SK-MEL-5 (cell line): ENCODE results near the gene SLC12A9.

GRCh38 chr7:99762501-99763464 is 21.2 kb downstream of the CYP3A4 start:
RAMPAGE:
- cytosol, long total RNA = no peak
- long total RNA = no peak
- nucleus, long total RNA = no peak

RAMPAGE:
- cytosol, long total RNA = no peak
- long total RNA = no peak
- nucleus, long total RNA = no peak
Observed at GRCh38 chr7:99828691-99829335, 1.0 kb downstream of the CYP3A43 start.

DNA sequence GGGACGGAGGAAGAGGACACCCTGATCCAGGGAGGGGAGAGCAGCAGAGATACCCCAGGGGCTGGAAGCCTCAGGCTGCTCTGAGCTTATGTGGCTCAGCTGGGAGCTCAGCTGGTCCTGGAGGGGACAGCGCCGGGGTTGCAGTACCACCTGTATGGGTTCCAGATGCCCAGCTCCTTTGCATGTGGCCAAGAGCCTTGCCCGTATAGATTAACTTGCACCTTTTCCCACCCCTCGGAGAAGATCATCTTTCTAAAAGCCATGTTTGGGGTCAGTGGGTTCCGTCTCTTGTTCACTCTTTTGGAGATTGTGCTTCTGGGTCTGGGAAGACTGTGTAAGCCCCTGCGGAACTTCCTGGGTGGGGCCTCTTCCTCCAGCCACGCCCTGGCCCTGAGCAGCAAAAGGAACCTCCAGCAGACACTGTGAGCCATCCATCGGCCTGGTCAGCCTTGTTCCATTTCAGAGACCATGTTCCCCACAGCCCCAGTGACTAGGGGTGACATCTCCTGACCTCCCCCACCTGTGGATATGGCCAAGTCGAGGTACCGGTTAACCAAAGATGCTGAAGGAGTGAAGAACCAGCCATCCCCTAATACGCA is 17.0 kb upstream of the AZGP1 start:
RAMPAGE:
- cytosol, long total RNA = no peak
- long total RNA = no peak
- nucleus, long total RNA = no peak

DNA sequence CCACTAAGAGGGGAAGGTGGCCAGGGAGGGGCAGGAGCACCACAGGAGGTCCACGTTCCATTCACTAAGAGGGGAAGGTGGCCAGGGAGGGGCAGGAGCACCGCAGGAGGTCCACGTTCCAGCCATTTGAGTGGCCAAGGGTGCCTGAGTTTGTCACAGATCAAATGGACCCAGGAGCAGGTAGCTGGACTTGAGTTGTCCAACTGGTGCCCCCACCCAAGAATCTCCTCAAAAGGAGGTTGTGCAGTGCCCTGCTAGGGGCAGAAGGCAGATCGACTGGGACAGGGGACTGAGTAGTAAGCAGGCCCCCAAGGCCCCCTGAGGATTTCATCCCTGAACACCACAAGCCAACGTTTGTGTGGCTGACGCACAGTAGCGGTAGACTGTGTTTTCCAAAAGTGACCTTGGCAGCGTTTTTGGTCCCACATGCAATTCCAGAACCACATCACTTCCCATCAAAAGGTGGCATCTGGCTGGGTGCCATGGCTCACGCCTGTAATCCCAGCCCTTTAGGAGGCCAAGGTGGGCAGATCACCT is 5.6 kb upstream of the ZKSCAN1 start:
RAMPAGE:
- cytosol, long total RNA = no peak
- long total RNA = no peak
- nucleus, long total RNA = no peak

GRCh38 chr7:100023272-100024001 is 8.0 kb downstream of the ZKSCAN1 start:
RAMPAGE:
- cytosol, long total RNA = no peak
- long total RNA = no peak
- nucleus, long total RNA = no peak

DNA sequence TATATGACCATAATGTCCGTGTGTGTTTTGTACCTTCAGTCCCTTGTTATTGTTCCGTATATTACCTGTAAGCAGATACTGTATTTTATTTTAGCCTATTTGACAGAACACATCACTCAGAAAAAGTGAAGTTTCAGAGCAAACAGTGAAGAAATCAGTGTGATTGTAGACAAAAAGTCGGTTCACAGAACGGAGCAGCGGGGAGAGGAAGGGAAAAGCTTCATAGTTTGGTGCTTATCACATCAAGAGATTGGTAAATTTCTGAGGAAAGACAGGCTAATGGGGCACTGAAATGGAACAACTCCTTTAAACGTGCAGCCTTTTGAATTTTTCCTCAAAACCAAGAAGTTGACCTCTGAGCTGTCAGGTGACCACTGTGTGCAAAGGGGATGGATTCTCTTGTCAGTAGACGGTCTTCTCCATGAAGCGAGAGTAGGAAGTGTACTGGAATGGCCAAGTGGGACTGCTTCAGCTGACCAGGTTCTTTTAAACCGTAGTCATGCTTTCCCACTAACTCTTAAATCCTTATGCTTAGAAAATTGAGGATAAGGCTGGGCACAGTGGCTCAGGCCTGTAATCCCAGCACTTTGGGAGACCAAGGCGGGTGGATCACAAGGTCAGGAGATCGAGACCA is 11.3 kb upstream of the ZSCAN21 start:
RAMPAGE:
- cytosol, long total RNA = no peak
- long total RNA = no peak
- nucleus, long total RNA = no peak

GRCh38 chr7:100070539-100071258 is 10.8 kb downstream of the ZNF3 start:
RAMPAGE:
- cytosol, long total RNA = no peak
- long total RNA = no peak
- nucleus, long total RNA = no peak

DNA sequence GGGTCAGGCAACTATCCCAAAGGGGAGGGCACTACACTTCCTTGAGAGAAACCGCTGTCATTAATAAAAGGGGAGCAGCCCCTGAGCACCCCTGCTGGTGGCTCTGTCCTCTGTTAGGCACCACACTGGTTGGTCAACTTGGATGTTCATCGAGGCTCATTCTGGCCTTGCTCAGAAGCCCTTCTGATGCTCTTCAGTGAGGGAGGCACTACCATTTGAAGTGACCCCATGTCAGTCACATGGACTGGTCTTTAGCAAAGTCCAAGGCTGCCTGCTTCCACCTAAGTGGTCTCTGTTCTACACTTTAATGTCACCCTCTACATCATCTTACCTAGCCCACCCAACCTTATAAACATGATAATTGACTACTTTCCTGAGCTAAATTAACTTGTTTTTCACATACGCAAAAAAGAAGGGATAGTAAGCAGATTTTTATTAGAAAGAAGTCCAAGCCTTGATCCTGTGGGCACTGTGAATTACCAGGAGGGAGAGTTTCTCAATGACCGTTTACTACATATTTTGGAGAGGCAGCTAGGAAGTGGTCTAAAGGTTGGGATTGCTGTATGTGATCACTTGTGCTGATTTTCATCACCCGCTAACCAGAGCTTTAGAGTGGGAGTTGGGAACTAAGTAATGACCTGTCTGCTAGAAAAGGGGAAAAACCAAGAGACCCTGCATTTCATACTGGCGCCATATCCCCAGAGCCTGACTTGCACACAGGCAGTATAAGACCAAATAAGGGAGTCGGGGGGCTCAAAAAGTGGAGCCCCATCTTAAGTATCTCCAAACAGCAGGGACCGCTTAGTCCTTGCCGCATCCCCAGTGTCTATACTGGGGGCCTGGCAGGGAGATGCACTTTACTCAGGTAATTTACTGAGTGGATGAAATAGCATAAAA is 3.3 kb downstream of the COPS6 start:
RAMPAGE:
- cytosol, long total RNA = no peak
- long total RNA = no peak
- nucleus, long total RNA = no peak

GRCh38 chr7:100092715-100092889 is 3.8 kb downstream of the COPS6 start:
RAMPAGE:
- cytosol, long total RNA = no peak
- long total RNA = no peak
- nucleus, long total RNA = no peak

DNA sequence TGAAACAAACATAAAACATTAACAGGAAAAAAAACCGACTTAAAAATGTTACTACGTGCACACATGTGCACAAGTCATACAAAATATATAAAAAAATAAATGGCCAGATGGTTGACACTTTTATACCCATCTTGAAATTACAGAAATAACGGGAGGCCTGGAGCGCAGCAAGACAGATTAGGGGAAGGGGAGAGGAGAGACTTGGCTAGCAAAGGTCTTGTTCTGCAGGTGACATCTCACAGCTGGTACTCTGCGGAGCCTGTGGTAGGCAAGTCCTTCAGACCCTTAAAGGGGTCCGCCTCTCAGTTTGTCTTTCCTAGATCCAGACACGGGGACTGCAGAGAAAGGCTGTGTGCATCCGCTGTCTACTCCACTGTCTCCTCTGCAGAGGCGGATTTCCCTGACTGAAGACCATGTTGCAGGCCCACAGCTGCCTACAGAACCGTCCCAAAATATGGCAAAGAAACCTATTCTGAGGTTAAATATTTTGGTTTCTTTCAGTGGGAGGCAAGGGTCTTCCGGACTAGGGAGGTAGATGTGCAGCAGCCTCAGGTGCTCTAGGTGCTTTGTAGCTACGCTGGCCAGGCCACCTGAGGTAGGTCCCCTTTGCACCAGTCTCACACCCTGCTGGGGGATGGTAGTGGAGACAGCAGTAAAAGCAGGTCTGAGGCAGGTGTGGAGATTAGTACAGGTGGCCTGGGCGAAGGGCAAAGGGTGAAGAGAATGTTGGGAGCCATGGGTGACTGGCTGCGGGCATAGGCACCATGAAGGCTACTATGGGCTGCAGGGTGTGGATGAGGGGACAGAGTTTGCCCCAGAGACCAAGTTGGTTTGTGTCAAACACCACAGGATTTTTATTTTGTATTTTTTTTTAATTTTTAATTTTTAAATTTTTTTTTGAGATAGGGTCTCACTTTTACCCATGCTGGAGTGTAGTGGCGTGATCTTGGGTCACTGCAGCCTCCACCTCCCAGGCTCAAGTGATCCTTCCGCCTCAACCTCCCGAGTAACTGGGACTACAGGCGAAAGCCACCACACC is 8.2 kb upstream of the PILRB start:
RAMPAGE:
- cytosol, long total RNA = no peak
- long total RNA = no peak
- nucleus, long total RNA = no peak

GRCh38 chr7:100362714-100363265 is 4.9 kb downstream of the PILRB start:
RAMPAGE:
- cytosol, long total RNA = no peak
- long total RNA = no peak
- nucleus, long total RNA = no peak

DNA sequence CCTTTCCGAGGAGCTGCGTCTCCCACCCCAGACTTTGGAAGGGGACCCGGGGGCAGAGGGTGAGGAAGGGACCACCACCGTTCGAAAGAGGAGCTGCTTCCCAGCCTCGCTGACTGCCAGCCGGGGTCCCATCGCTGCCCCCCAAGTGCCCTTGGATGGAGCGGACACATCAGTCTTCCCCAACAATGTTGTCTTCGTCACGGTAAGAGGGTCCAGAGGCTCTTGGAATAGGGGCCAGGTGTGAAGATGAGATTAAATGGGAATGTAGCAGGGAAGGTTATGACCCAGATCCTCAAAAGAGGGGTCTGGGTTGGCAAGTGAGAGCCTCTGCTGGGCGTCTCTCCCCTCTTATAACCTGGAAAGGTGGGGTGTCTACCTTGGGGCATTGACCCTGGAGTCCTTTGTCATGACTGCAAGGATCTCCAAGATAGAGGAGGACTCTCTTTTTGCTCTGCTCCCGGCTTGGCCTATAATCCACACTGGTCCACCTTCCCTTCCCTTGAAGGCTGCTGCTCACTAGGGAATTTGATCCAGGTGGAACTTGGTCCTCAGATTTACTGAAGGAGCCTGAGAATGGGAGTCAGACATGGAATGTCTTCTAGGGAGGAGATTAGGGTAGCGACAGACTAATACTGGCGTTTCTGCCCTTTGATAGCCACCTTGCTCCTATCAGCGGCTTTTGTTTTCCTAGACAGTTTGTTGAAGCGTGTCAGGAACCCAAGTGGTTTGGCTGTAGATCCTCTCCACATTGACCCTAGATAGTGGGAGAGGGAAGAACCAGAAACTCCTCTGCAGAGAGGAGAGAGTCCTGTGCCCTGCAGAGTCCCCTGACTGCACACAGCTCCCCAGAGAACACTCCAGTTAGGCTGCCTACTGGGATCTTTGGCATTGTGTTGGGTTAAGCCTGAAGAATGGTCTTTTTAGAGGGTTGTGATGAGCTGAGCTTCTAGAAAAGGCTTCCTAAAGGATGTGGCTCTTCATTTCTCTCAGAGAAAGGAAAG is 2.2 kb downstream of the MEPCE start:
RAMPAGE:
- cytosol, long total RNA = no peak
- long total RNA = no peak
- nucleus, long total RNA = no peak

GRCh38 chr7:100563833-100564228 is 9.9 kb downstream of the SAP25 start:
RAMPAGE:
- cytosol, long total RNA = no peak
- long total RNA = no peak
- nucleus, long total RNA = no peak

RAMPAGE:
- cytosol, long total RNA = no peak
- long total RNA = no peak
- nucleus, long total RNA = no peak
Observed at GRCh38 chr7:100572930-100573298, 786 bp downstream of the SAP25 start.

DNA sequence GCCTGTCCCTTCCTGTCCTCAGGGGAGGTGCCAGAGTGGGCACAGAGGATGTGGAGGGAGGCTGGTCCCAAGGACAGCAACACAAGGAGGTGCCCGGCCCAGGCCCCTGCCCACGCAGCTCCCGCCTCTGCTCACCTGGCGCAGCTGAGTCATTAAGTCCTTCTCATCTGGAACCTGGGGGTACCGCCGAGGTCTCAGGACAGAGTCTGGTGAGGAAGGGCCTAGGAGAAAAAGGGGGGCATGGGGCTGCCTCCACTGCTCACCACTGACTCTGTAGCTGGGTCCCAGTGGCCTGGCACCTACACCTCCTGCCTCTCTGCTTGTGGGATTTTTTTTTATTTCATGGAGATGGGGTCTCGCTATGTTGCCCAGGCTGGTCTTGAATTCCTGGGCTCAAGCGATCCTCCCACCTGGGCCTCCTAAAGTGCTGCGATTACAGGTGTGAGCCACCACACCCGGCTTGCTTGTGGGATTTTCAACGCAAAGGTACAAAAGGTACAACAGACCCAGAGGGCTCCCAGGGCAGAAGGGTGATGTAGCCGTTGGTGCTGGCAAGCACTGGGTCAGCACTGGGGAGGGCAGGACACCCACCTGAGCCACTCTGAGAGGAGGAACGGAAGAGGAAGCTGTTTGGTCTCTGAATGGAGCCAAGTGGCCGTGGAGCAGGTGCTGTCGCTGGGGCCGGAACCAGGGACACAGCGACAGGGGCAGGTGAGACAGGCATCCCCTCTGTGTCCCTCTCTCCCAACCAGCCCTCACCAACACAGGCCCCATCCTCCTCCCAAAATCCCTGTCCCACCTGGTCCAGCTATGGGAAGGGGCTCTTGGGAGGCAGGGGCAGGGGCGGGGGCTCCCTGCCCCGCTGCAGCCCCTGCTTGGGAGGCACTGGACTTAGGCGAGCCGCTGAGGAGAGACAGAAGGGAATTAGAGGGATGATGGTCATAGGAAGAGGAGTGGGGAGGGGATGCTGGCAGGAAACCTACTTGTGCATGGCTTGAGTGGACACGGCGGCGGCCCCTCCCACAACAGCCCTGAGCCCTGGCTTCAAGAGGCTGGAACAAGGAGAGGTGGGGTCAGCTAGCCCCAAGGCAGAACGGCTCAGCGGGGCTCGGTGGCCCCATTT is 2.8 kb upstream of the SAP25 start:
RAMPAGE:
- cytosol, long total RNA = no peak
- long total RNA = no peak
- nucleus, long total RNA = no peak

DNA sequence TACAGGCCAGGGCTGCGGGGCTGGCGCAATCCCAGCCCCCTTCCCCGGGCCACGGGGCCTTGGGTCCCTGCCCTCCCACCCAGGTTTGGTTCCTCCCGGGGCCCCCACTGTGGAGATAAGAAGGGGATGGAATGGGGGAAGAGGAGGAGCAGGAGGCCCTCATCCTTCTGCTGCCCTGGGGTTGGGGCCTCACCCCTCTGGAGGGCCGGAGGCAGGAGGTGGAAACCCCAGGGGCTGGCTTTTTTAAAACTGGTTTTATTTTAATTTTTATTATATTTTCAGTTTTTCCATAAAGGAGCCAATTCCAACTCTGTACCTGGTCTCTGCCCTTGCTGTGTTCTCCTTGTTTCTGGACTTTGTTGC is 5.3 kb downstream of the GNB2 start:
RAMPAGE:
- cytosol, long total RNA = no peak
- long total RNA = no peak
- nucleus, long total RNA = no peak

DNA sequence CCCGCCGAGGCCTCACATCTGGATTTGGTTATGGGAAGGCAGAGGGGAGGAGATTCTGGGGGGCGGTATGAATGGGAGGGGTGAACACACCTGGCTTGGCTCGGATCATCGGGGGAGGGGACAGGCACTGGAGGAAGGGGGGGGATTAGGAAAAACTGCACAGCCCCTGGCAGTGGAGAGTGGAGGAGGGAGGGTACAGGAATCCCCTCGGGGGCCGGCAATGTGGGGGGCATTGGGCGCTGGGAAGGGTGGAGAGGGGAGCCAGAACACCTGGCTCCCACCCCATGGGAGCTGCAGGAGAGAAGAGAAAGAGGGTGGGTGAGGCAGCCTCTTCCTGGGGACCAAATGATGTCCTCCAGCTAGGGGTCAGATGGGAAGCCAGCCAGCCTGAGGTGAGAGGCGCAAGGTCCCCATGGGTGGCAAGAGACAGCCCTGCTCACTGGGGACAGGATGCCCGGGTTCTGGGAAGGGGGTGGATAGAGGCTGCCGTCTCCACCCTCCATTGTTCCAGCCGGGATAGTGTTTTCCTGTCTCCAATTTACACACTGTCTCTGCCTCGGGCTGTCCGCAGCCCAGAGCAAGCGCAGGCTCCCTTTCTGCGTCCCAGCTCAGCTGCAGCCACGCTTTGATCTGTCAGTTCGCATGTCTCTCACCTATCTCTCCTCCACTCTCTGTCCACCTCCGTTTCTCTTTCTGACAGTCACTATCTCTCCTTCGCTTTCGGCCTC is 2.3 kb downstream of the EPHB4 start:
RAMPAGE:
- cytosol, long total RNA = no peak
- long total RNA = no peak
- nucleus, long total RNA = no peak

DNA sequence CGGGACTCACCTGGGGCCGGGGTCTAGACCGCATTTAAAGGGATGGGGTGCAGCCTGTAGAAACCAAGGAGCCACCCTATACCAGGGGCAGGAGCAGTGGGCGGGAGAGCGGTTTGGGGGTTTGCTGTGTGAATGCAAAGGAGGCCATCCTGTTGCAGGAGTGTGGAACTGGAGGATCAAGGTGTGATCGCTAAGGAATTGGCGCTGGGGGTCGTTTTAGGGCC is 1.1 kb downstream of the EPHB4 start:
RAMPAGE:
- cytosol, long total RNA = no peak
- long total RNA = no peak
- nucleus, long total RNA = no peak

GRCh38 chr7:100826624-100827332 is 545 bp downstream of the EPHB4 start:
RAMPAGE:
- cytosol, long total RNA = no peak
- long total RNA = no peak
- nucleus, long total RNA = no peak

DNA sequence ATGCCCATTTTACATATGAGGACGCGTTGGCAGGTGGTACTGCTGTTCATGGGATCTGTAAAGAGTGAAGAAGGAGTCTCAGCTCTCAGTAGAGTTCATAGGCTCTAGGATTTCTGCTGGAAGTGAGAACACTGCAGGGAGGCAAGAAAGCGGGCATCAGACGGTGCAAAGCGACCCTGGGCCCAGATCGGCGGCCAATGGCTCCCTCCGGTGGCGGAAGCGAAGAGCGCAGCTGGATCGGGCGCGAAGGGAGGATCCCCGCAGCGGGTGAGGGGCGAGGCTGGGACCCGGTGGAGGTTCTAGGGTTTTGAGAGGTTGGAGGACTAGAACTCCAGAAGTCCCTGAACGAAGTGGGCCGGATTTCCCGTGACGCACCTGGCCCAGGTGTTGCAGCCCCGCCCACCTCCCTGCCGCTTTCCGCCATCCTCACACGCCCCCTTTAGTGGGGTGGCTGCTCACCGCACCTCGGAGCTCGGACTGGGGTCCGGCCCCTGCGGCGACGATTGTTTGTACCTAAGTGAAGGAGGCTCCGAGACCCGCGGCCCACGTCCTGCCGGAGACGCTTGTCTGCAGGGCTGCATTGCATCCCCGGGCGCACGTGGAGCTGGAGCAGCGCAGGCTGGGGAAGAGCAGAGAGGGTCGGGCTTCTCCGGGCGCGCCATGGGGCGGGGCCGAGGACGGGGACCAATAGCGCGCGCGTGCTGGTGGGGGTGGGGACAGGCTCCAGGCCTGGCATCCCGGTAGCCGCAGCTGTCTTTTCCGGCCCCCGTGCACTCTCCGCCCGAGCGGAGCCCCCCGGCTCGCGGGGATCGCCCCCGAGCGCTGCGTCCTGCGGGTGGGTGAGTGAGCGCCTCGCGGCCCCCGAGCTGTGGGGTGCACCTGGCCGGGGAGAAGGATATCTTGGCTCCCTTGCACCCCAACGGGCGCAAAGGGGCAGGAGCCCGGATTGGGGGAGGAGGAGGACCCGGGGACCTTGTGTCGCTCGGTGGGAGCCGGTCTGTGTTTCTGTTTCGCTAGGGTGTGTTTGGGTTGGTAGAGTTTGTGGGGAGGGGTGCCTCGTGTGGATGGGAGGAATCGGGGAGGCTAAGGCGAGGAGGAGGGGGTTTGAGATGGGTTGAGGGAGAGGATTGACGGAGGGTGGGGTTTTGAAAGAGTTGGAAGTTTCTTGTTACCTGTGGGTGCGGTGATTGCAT is at the start of gene SLC12A9:
Gene SLC12A9 (plus strand): TSS at position 713 of the 1,193 bp plus-strand sequence.
RAMPAGE:
- cytosol, long total RNA = start-site peak on the minus strand centred at position 620 of the sequence, 44 bp wide, 26 and 11 reads in 2 replicates; start-site peak on the plus strand centred at position 741 of the sequence, 65 bp wide, 60 and 73 reads in 2 replicates
- long total RNA = start-site peak on the minus strand centred at position 626 of the sequence, 39 bp wide, 14 and 16 reads in 2 replicates; start-site peak on the plus strand centred at position 732 of the sequence, 62 bp wide, 37 and 65 reads in 2 replicates
- nucleus, long total RNA = no peak